Hair follicular keratinocyte (primary cell): ENCODE measurements around a stretch of chr20.

GRCh38 chr20:41136678-41137321 lies 543 bp upstream of the PLCG1 start:
- RAMPAGE, long total RNA = no peak

GRCh38 chr20:41174483-41175690 lies 37.5 kb downstream of the PLCG1 start:
- RAMPAGE, long total RNA = no peak

DNA sequence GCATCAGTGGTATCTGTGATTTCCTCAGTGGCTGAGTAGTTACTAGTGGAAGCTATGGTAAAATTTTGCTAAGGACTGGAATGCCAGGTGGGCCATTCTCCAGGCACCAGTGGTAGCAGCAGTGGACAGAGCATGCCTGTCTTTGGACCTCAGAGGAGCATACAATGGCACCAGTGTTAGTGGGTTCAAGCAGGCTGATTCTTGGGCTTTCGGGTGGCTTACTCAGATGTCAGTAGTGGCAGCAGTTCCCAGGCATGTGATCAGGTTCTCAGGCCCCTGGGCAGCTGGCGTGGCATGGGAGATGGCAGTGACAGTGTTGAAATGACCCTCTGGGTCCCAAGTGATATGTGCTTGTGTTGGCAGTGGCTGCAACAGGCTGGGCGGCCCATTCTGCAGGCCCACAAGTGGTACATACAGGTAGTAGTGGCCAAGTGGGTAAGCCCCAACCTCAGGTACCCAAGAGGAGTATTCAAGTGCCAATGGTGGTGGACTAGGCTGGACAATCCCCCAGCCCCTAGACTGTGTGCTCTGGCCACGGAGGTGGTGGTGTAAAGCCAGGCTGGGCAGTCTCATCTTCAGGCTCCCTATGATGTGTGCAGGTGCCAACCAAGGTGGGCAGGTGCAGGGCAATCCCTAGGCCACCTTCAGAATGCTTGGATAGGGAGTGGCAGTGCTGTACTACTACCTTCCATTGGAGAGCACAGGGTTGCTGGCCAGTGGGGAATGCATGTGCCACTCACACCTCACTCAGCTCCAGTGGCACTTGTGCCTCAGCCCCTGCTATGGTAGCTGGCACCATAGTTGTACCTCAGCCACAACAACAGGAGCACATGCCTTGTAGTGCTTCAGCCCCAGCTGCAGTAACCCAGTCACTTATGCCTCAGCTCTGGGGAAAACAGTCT lies 54.7 kb downstream of the PLCG1 start:
- RAMPAGE, long total RNA = no peak

DNA sequence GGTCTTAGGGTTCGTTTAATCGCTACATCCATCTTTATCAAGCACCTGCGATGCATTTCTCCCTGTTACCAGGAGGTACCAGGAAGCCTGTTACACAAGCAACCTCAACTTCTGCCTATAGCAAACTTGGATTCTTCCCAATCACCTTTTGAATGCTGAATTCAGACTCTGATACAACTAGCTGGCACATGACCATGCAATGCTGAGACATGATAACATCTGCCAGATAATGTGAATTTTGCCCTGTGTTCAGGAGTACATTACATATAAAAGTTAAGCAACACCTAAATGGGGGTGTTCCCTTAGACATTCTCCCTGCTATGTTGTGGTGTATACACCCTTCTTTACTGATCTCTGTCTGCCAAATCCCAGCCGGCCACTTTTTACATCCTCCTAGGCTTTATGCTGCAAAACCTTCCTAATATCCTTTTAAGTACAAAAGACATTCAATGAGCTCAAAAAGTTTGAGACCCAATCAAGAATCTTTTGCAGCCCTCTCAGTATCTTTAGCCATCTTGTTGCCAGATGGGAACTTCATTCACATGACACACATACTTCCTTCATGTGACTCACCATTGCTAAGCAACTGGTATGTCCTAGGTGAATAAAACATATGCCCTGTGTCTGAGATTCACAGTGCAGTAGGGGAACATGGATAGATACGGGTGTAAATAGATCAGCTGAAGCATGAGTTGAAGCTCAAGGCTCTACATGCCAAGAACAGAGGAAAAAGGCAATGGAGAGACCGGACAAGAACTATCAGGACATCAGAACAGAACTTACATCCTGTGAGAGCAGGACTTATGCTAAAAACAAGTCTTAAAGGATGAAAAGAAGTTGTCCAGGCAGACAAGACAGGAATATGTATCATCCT lies 84.3 kb downstream of the ZHX3 start:
- RAMPAGE, long total RNA = no peak

- RAMPAGE, long total RNA = no peak
These were observed 4.1 kb upstream of the ZHX3 start for GRCh38 chr20:41321620-41321959.

- RAMPAGE, long total RNA = no peak
These were observed 26.2 kb upstream of the EMILIN3 start for GRCh38 chr20:41392825-41393286.

DNA sequence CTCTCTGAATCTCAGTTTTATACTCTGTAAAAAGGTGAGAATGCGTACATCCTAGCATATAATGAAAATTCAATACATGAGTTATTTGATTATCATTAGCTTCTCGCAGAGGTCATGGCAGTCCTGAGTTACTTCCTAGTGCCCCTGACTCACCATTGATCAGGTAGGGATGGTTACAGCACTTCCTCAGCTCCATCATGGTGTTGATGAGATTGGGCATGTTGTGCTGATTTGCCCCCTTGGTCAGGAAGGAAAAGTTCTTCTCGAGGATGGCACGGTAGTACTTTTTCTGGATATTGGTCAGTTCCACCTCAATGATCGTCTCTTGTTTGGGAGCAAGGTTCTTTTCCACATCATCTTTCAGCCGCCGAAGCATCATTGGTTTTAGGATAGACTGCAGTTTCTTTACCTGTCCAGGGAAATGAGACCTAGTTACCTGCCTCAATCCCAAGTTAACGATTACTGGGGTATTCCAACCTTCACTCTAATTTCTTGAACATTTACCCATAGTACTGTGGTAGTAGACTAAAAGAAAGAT lies 117.7 kb upstream of the EMILIN3 start:
- RAMPAGE, long total RNA = no peak

- RAMPAGE, long total RNA = no peak
These were observed 16.0 kb downstream of the CHD6 start for GRCh38 chr20:41602062-41602779.

DNA sequence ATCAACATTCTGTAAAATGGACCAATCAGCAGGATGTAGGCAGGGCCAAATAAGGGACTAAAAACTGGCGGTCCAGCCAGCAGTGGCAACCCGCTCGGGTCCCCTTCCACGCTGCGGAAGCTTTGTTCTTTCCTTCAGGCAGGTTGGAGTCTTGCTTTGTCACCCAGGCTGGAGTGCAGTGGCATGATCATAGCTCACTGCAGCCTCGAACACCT lies 1.4 kb upstream of the SRSF6 start:
- RAMPAGE, long total RNA = no peak

DNA sequence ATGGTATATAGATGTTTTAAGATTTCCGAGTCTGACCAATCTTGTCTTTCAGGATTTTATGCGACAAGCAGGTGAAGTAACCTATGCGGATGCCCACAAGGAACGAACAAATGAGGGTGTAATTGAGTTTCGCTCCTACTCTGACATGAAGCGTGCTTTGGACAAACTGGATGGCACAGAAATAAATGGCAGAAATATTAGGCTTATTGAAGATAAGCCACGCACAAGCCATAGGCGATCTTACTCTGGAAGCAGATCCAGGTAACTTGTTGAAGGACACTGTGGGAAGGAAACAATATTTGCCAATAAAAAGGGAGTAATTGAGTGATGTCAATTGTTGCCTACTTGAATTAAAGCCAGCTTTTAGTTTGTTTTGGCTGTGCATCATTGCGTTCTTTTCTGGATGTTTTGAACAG lies 2.3 kb downstream of the SRSF6 start:
- RAMPAGE, long total RNA = no peak

DNA sequence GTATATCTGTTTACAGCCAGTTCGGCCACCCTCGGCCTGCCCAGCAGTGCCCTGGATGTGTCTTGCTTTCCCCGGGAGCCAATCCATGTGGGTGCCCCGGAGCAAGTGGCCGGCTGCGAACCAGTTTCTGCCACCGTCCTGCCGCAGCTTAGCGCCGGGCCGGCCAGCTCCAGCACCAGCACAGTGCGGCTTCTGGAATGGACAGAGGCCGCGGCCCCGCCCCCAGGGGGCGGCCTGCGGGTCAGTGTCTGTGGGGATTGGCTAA lies 6.3 kb downstream of the L3MBTL1 start:
- RAMPAGE, long total RNA = no peak

DNA sequence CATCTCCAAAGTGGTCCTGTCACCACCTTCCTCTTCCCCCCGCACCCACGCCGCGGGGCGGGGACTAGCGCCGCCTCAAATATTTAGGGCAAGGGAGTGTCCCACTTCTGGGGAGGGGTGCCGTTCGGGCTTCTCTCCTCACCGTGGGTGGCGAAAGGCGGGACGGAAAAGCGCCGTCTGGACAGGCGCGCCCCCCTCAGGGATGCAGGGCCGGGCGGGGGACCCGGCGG lies 319 bp upstream of the TOX2 start:
- RAMPAGE, long total RNA = no peak

DNA sequence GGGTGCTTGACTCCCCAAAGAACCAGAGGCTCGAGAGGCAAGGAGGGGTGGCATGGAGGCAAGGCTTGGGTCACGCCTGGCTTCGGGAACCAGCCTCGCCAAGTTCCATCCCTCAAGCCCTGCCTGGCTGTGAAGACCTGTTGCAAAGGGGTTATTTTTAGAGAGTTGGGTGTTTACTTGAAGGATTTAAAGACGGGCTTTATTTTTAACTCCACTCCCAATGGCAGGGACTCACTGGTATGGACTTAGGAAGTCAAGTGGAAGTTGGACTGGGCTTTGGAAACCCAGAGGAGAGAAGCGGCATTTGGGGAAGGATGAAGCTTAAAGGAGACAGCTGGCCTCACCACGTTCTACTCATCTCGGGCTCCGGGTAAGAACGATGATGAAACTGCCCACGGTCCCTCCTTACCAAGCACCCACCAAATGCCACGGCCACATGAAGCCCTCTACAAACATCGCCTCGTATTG lies 43.0 kb downstream of the JPH2 start:
- RAMPAGE, long total RNA = no peak

GRCh38 chr20:44153447-44154114 lies 33.4 kb downstream of the JPH2 start:
- RAMPAGE, long total RNA = no peak

- RAMPAGE, long total RNA = no peak
These were observed 8.3 kb downstream of the JPH2 start for GRCh38 chr20:44178636-44179183.

- RAMPAGE, long total RNA = no peak
These were observed 712 bp upstream of the OSER1 start for GRCh38 chr20:44211389-44211577.

- RAMPAGE, long total RNA = no peak
These were observed 7.8 kb upstream of the OSER1 start for GRCh38 chr20:44218327-44218773.

- RAMPAGE, long total RNA = no peak
These were observed 3.2 kb downstream of the HNF4A start for GRCh38 chr20:44358589-44359263.

GRCh38 chr20:44407268-44407871 lies 51.9 kb downstream of the HNF4A start:
- RAMPAGE, long total RNA = no peak

DNA sequence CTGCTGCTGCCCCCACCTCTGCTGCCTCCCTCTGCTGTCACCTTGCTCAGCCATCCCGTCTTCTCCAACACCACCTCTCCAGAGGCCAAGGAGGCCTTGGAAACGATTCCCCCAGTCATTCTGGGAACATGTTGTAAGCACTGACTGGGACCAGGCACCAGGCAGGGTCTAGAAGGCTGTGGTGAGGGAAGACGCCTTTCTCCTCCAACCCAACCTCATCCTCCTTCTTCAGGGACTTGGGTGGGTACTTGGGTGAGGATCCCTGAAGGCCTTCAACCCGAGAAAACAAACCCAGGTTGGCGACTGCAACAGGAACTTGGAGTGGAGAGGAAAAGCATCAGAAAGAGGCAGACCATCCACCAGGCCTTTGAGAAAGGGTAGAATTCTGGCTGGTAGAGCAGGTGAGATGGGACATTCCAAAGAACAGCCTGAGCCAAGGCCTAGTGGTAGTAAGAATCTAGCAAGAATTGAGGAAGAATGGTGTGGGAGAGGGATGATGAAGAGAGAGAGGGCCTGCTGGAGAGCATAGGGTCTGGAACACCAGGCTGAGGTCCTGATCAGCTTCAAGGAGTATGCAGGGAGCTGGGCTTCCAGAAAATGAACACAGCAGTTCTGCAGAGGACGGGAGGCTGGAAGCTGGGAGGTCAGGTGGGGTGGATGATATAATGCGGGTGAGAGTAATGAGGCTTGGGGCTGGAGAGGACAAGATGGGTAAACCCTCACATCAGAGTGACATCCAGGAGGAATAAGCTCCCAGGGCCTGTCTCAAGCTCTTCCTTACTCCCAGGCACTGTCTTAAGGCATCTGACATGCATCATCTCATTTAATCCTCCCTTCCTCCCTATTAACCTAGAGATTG lies 45.3 kb upstream of the TTPAL start:
- RAMPAGE, long total RNA = no peak